ENCODE data around the gene C3orf49.

GRCh38 chr3:63819116-63819665, at the start of gene C3orf49:
C3orf49 (plus strand) TSS chr3:63819299.
- PRO-cap: no peak
- RAMPAGE, long total RNA, 2 experiments: no peak in any of the 2 experiments

GRCh38 chr3:63926129-63926648, 62.5 kb downstream of the ATXN7 start:
- PRO-cap: no peak
- RAMPAGE, long total RNA, 2 experiments: no peak in any of the 2 experiments

DNA sequence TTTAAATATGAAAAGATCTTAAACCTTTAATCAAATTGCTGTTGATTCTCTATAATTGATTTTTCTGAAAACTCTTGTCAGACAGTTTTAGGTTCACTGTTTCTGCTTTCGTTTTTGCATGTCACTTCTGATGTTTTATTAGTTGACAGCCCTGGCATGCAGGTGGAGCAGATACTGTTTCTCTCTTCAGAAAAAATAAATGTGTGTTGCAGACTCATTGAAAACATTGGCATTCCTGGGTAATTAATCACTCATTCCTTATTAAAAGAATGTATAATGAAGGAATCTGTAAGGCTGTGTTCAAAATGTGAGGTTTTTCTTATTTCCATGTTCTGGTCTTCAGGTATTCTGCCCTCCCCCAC, 54.4 kb downstream of the PSMD6 start:
- PRO-cap: no peak
- RAMPAGE, long total RNA, 2 experiments: no peak in any of the 2 experiments

- PRO-cap: no peak
- RAMPAGE, long total RNA, 2 experiments: no peak in any of the 2 experiments
Observed at GRCh38 chr3:64238938-64239626, 13.8 kb upstream of the PRICKLE2 start.

GRCh38 chr3:64353109-64353770, 128.0 kb upstream of the PRICKLE2 start:
- PRO-cap: no peak
- RAMPAGE, long total RNA, 2 experiments: no peak in any of the 2 experiments

DNA sequence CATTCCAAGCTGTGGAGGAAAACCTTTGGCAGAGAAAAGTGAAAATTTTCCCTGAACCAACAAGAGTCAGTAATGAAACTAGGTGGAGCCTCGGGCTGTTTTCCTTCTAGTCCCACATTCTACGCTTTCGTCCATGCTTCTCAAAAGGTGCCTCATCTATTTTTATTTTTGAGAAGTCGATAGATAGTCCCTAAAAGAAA, 161.4 kb upstream of the PRICKLE2 start:
- PRO-cap: no peak
- RAMPAGE, long total RNA, 2 experiments: no peak in any of the 2 experiments

GRCh38 chr3:64489232-64489962, 198.4 kb downstream of the ADAMTS9 start:
- PRO-cap: no peak
- RAMPAGE, long total RNA, 2 experiments: no peak in any of the 2 experiments

GRCh38 chr3:64533241-64534231, 154.3 kb downstream of the ADAMTS9 start:
- PRO-cap: unidirectional peak, plus-strand start at chr3:64533934
- RAMPAGE, long total RNA, 2 experiments: no peak in any of the 2 experiments

DNA sequence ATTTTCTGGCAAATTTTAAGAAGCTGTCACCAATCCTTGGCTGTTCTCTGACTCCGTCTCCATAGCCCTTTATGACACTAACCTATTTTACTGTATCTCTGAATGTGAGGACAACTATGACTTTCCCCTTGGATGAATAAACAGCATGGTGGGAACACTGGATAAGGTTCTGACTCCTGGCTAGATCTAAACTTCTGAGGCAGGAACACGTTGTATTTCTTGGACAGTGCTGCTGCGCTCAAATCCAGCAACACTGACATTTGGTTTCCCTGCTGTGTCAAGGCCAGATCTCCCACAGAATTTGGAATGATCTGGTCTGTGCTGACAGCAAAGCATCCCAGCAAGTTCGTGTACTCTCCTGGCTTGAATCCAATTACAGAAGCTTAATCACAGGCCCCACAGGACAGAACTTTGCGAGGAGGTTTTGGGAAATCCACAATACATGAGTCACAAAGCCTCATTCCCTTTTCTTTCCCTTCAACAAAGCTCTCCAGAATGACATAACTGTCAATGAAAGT, 92.6 kb downstream of the ADAMTS9 start:
- PRO-cap: bidirectional peak, plus-strand start at position 256 of the sequence, minus-strand start at position 188 of the sequence
- RAMPAGE, long total RNA, 2 experiments: no peak in any of the 2 experiments

- PRO-cap: no peak
- RAMPAGE, long total RNA, 2 experiments: no peak in any of the 2 experiments
Observed at GRCh38 chr3:64627291-64628267, 60.2 kb downstream of the ADAMTS9 start.

DNA sequence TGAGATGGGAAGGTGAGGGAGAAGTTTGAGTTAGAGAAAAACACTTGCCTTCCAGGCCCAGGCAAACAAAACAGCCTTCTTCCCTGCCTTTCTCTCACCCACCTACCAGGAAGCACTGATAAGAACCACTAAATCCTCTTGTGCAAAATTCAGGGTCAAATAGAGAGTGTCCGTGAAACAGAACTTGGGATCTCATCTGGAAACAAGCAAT, 11.0 kb downstream of the ADAMTS9 start:
- PRO-cap: no peak
- RAMPAGE, long total RNA, 2 experiments: no peak in any of the 2 experiments

- PRO-cap: no peak
- RAMPAGE, long total RNA, 2 experiments: no peak in any of the 2 experiments
Observed at GRCh38 chr3:64925780-64926534, 238.2 kb upstream of the ADAMTS9 start.

GRCh38 chr3:64956882-64957446, 269.2 kb upstream of the ADAMTS9 start:
- PRO-cap: no peak
- RAMPAGE, long total RNA, 2 experiments: no peak in any of the 2 experiments

DNA sequence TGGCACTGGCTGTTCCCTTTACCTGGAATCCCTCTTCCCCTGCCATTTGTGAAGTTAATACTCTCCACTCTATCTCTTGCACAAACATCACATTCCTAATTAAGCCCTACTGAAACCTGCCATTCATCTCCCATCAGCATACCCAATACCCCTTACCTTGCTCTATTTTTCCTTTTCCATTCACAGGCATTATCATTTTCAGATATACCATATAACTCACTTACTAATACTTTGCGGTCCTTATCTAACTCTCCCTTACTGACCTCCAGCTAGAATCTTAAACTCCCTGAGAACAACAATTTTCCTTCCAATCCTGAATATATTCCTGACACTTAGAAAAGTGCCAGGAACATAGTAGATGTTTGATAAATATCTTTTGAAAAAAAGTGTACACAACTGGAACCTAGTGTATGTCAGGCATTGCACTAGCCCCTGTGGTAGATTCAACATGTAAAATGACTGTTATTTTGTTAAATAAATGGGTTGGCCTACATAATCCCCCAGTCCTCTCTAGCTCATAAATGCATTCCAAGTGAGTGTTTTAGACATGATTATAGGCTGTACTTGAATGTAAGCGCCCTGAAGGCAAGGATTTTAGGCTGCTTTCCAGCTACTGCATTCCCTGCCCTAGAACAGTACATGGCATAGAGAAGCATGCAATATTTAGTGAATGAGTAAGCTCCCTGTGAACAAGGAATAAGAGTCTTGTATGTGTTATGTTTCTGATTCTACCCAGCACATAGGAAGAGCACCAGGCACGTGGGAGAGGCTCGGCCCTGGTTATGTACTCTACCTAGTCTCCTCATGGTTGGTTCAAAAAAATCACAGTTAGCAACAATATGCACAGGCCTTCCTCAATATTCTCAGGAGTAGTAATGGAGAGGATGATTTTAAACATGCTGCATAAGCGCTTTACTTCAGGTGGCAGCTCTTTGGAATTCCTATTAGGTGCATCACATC, 456.9 kb downstream of the MAGI1 start:
- PRO-cap: no peak
- RAMPAGE, long total RNA, 2 experiments: no peak in any of the 2 experiments

GRCh38 chr3:65803849-65804485, 234.8 kb downstream of the MAGI1 start:
- PRO-cap: no peak
- RAMPAGE, long total RNA, 2 experiments: no peak in any of the 2 experiments

DNA sequence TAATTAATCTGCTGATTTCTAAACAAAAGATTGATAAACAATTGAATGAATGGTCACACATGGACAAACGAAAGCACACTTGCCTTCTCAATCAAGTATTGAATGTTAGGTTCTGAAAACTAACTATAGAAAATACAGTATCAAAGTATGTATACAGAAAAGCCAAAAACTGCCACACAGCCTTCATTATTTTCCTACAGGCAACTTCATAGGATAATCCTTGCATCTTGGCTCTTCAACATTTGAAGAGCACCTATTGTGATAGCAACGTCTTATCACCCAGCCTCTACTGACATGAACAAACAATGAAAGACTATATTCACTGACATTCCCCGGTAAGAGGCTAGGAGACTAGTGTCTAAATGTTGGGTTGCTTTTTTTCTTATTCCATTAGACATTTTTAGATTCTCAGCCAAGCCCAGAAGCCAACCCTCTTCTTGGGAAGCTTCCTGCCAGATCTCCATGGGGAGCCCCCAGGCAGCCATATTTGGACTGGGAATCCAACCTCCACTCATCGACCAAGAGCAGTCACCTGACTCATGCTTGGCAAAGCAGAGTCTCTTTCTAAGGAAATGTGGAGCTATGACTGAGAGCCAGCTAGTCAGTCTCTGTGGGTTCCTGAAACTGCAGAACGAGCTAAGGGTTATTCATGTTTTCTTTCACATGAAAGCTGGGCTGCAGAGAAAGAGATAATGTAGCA, 227.6 kb downstream of the MAGI1 start:
- PRO-cap: no peak
- RAMPAGE, long total RNA, 2 experiments: no peak in any of the 2 experiments

- PRO-cap: no peak
- RAMPAGE, long total RNA, 2 experiments: no peak in any of the 2 experiments
Observed at GRCh38 chr3:65948740-65949678, 89.7 kb downstream of the MAGI1 start.

- PRO-cap: no peak
- RAMPAGE, long total RNA, 2 experiments: no peak in any of the 2 experiments
Observed at GRCh38 chr3:65955563-65956466, 82.9 kb downstream of the MAGI1 start.

GRCh38 chr3:65994497-65994882, 44.2 kb downstream of the MAGI1 start:
- PRO-cap: no peak
- RAMPAGE, long total RNA, 2 experiments: no peak in any of the 2 experiments

DNA sequence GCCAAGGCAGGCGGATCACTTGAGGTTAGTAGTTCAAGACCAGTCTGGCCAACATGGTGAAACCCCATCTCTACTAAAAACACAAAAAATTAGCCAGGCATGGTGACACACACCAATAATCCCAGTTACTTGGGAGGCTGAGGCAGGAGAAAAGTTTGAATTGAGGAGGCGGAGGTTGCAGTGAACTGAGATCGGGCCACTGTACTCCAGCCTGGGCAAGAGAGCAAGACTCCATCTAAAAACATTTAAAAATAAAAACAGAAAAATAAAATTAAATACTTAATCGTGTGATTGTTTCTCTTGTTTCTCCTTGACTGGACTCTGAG, 21.8 kb upstream of the MAGI1 start:
- PRO-cap: no peak
- RAMPAGE, long total RNA, 2 experiments: no peak in any of the 2 experiments